SP-49 (cell line): ENCODE measurements around a stretch of chr3.

DNA sequence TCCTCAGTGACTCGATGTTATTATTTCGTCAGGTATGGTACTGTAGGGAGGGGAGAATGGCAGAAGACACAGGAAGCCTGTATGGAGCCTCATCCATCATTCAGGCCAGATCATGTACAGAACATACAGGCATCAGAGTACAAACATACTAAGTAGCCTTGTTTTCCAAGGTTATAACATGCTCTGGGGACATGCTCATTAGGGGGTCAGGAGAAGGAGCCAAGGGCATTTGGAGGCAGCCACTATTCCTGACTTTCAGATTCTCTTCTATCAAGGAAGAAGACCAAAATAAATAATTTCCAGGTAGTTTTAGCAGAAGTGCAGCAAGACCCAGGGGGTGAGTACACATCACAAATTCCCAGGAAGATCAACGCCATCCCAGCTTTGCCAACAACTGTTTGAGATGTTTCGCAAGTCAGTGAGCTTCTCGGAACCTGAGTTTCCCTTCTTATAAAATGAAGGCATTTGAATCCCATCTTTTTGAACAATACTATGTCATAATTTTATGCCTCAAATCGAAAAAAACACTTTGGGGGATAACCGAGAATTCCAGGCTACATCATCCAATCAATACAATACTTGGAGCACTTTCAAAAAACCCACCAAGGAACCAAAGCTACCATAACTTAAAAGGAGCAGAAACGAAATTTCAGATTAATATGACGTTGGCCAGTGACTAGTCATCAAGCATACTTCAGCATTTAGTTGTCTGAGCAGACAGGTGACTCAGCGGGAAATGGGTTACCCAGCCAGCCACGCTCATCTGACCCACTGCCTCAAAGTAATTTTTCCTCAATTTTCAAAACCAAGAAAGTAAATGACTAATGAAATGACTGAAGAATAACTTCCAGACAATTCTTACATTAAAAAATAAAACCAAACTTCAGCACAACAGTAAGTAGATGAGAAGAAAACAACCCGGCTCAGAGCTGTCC is 79.6 kb downstream of the FOXP1 start:
- PRO-cap, result no peak

GRCh38 chr3:71689833-71690600 is 35.2 kb downstream of the EIF4E3 start:
- PRO-cap, result no peak

GRCh38 chr3:72008556-72009029 is 223.6 kb upstream of the PROK2 start:
- PRO-cap, result no peak

DNA sequence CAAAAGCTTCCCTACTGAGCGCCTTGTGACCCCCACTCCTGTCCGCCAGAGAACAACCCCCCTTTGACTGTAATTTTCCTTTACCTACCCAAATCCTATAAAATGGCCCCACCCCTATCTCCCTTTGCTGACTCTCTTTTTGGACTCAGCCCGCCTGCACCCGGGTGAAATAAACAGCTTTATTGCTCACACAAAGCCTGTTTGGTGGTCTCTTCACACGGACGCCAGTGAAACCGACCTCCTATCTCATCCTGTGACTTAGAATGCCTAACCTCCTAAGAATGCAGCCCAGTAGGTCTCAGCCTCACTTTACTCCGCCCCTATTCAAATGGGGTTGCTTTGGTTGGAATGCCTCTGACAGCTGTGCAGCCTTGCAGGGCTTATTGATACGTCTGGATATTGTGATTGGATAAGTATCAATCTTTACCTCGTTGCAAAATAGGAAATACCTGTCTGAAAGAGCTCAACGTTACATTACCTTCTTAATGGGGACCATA is 243.8 kb upstream of the PROK2 start:
- PRO-cap, result no peak

- PRO-cap, result no peak
Observed at GRCh38 chr3:72082058-72082924, 297.3 kb upstream of the PROK2 start.

- PRO-cap, result no peak
Observed at GRCh38 chr3:72317389-72317989, 530.8 kb downstream of the SHQ1 start.

DNA sequence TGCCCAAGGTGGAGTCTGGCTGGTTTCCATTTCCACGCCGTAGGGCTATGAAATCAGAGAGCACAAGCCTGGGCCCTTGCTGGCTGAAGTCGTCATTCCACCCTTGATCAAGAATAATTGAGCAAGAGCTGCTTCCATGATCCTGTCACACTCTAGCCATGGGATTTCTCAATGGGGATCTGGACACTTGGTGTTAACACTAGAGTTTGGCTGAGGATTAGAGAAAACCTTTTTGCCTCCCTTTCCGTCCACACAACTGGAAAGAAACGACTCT is 475.0 kb downstream of the SHQ1 start:
- PRO-cap, result no peak

GRCh38 chr3:72376859-72377771 is 471.1 kb downstream of the SHQ1 start:
- PRO-cap, result no peak

DNA sequence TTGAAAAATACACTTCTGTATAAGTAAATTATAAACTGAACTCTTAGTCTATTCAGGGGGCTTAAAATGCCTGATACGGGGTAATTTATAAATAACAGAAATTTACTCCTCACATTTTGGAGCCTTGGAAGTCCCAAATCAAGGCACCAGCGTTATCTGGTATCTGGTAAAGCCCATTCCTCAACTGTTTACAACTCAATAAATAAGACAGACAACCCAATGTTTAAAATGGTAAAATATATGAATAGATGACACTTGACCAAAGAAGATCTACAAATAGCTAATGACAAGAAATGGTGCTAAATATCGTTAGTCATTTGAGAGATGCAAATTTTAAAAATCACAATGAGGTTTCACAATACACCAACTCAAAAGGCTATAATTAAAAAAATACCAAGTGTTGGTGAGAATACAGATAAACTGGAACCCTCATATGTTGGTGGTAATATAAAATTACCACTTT is 434.3 kb downstream of the SHQ1 start:
- PRO-cap, result no peak

GRCh38 chr3:72739468-72740059 is 108.7 kb downstream of the SHQ1 start:
- PRO-cap, result no peak

DNA sequence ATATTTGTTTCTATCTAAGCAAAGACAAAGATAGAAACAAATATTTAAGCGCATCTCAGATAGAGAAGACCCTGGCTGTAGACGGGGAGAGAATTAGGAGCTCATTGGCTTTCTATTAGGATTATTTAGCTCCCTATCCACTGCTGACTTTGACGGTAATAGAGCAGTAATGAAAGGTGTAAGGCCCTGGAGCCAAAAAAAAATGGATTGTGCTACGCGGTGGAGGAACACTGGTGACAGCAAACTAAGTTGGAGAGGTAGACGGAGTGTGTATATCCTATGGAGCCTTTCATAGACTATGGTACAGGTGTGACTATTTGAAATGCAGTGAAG is 49.5 kb upstream of the PPP4R2 start:
- PRO-cap, result no peak

DNA sequence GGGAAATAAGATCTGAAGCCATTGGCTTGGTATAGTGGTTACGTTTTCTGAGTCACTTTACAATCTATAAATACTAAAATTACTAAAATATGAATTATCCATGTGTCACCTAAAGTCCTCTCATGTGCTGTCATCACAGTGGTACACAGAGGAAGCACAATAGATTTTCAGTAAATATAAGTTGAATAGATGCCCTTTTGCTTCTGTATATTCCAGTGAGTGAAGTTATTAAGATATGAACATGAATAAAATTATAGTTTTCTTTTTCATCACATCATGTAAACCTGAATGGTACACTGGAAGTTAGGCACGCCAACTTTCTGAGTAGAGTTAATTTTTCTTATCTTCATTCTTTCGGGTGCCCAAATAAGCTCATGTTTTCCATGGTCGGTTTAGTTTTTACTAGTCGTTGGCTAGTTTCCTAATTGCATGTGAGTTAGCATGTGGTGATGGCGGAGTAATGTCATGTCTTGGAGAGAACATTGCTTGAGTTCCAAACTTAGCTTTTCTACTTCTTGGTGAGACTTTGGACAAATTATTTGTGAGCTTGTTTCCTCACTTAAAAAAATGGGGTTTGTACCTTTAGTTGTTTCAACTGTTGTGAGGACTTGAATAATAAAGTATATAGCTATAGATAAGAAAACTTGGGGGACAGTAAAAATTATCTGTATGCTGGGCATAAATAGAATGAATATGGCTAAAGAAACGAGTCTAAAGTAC is 11.6 kb downstream of the PPP4R2 start:
- PRO-cap, result no peak

GRCh38 chr3:73383668-73384237 is 241.0 kb downstream of the PDZRN3 start:
- PRO-cap, result no peak

GRCh38 chr3:73591894-73592856 is 32.6 kb downstream of the PDZRN3 start:
- PRO-cap, result no peak

DNA sequence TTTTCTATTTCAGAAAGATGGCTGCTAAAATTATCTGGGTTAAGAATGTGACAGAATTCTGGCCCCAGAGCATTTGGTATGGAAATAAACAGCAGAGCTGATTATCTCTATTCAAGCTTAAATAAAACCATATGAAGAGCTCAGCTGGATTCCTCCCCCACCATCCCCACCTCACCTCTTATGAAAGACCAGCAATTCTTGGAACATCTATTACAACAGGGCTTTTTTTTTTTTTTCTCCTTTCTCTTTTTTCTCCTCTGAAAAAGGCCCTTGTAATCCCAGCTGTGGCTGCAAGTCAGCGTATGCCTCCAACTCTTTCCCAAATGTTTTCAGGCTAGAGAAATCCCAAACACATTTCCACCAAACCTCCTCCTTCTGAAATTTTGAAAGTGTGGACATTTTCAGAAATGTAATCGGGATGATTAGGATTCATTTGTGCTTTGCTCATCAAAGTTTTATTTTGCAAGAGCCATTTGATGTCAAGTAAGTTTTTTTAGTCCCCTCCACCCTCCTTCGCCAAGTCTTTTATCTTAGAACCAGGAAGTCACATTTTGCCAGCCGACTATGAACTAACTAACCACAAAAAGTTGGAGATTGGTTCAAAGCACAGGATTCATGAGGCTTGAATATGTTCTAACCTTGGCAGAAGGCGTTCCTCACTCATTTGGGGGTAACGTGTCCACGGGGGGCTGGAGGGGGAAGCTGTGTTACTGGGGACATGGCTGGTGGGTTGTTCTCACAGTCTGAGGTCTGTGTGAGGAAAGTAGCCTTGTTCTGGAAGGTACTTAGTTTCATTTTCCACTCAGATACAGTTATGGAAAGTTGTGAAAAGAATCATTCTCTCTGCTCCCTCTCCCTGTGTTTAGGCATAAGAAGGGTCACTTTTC is 142.1 kb upstream of the PDZRN3 start:
- PRO-cap, result no peak

GRCh38 chr3:75504555-75505427 is 159.3 kb upstream of the FRG2C start:
- PRO-cap, result no peak

GRCh38 chr3:75618505-75619038 is 45.6 kb upstream of the FRG2C start:
- PRO-cap, result no peak

- PRO-cap, result no peak
Observed at GRCh38 chr3:75906541-75907189, 121.3 kb upstream of the ZNF717 start.

- PRO-cap, result no peak
Observed at GRCh38 chr3:77617577-77617958, 577.7 kb downstream of the ROBO2 start.

DNA sequence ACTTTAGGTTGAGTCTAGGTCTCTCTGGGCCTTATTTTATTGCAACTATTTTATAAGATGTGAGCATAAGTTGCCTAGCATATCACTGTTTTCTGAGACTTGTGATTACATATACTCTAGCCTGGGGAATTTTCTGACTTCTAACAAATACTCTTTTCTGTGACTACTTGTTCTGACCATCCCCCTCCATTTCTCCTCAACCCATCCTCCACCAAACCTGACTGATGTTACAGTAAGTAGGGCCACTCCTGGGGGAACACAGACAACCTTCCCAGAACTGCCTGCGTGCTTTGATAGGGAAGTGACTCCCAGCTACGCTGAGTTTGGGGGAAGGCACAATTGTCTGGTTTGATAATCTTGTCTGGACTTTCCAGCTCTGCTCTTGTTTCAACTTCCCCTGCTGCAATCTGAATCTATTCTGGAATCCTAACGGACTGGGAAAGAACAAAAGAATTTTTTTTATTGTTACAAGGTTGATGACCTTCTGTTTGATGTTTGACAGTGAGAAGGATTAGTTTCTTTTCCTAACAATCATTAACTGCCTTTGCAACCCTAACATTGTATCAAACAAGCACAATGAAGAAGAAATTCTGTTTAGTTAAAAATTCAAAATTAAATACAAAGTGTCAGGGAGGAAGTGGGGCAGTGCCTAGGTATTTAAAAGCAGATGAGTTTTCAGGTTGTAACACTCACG is 895.6 kb downstream of the ROBO1 start:
- PRO-cap, result no peak